ENCODE measurements around the gene ALDOA.

- PRO-cap, 6 experiments = no peak in any of the 6 experiments
- RAMPAGE, long total RNA, 2 experiments = no peak in any of the 2 experiments
- RRBS = no CpG with 5 or more reads among the region's 7 CpGs
Measured at GRCh38 chr16:29825030-29825883, 5.0 kb downstream of the MVP start.

- PRO-cap, 6 experiments = no peak in any of the 6 experiments
- RAMPAGE, long total RNA, 2 experiments = no peak in any of the 2 experiments
- RRBS = no CpG with 5 or more reads among the region's 17 CpGs
Measured at GRCh38 chr16:29839841-29840691, 19.8 kb downstream of the MVP start.

- PRO-cap, 6 experiments = no peak in any of the 6 experiments
- RAMPAGE, long total RNA, 2 experiments = no peak in any of the 2 experiments
- RRBS = 91% methylated on average over 9 of the region's 33 CpGs
Measured at GRCh38 chr16:29858157-29859358, 4.5 kb downstream of the CDIPT start.

DNA sequence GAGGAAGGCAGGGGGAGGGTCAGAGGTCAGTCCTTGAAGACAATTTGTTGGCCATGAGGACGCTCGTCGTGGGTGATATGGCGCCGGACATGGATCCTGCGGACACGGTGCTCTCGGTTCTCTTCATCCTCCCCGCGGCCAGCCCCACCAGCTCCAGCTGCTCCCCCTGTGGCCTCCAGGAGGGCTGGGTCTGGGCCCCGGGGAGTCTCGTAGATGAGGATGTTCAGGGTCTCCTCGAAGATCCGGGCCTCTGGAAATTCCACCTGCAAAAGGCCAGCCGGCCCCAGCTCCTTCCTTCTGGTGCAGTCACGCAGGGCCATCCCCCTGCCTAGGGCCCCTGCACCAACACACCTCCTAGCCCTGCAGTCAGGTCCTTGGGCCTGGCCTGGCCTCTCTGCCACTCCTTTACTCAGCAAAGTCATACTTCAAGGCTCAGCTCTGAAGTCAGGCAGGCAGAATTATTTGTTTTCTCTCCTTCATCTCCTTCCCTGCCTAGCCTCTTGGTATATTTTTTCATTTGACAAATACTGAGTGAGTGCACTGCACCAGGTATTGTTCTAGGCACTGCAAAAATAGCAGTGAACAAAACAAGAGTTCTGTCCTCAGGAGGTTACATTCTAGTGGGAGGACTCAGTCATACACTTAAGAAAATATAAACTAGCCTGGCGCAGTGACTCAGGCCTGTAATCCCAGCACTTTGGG, 6.7 kb downstream of the ASPHD1 start:
- PRO-cap, 6 experiments = no peak in any of the 6 experiments
- RAMPAGE, long total RNA, 2 experiments = no peak in any of the 2 experiments
- RRBS = 82% methylated on average over 8 of the region's 17 CpGs

DNA sequence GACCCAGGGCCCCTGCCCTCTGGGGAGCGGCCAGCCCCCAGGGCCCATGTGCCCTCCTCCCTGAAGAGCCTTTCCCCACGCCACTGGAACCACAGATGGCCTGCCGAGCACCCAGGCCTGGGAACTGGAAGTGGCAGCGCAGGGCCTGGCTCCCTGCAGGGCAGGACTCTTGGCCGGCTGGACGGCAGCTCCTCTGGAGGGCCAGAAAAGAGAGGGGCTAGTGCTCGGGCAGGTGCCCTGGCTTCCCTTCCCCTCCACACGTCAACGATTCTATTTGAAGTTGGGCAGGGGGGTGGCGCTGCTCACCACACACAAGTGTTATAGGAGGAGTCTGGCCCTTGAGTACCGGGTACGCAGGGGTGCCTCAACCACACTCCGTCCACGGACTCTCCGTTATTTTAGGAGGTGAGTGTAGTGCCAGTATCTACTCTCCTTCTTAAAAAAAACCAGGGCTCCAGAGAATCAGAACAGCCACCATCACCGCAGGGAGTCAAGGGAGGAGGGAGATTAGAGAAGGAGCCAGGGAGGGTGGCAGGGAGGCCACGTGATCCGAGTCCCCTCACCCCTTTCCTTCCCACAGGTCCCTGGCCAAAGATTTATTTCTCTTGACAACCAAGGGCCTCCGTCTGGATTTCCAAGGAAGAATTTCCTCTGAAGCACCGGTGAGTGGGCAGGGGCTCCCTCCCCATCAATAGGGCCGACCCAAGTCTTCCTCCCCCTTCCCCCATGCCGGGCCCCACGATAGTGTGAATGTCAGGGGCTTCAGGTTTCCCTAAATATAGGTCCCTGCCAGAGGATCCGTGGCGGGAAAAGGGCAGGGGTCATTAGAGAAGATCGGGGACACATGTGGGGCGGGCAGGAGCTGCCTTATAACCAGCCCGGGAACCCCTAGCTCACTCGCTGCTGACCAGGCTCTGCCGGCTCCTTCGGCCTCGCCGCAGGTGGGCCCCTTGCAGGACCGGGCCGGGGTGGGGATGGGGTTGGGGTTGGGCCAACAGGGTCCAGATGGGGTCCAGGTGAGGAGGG, 1.4 kb upstream of the ALDOA start:
- PRO-cap, 6 experiments = peak in 6 of 6 experiments; most common plus-strand start position 341 of the sequence (in 6); most common minus-strand start position 195 of the sequence (in 4)
- RAMPAGE, long total RNA, 2 experiments = start-site peak on the plus strand in 2 of 2 experiments, centred at positions 476 to 545 of the sequence, 1,849 to 2,331 reads per replicate
- RRBS = 3% methylated on average over 10 of the region's 35 CpGs

DNA sequence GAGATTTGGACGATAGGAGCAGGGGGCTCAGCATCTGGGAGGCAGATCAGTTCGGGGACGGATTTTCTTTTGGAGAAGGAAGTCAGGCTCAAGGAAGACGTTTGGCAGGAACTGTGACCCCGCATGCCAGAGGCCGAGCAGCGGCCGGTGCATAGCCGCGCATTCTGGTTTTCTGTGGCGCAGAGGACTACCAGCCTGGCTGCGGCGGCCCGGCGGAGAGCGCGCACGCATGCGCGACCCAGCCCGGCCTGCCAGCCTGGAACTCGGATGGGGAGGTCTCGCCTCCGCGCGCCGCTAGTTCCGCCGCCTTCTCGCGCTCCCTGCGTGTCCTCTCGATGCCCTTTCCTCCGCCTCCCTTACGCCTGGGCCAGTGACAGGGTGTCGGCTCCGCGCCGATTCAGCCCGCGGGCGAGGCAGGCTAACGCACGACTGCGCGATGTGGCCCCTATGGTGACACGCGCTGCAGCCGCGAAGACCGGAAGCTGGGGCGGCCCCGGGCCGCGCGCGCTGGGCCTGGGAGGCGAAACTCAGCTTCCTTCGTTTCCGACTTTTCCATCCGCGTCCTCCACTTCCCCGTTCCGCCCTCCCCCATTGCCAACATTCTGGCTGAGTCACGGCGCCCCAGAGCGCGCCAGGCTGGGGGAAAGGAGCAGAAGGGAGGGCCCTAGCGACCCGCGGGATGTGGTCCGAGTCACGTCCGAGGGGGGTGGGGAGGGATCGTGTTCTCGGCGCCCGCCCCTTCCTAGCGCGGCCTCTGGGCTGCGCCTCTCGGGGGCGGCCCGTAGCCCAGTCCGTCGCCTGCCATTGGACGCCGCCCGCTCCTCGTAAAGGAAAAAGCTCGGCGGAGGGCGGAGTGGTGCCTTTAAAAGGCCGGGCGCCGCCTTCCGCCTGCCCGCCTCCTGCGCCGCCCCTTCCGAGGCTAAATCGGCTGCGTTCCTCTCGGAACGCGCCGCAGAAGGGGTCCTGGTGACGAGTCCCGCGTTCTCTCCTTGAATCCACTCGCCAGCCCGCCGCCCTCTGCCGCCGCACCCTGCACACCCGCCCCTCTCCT, at the start of gene ALDOA:
ALDOA (plus strand) TSS at position 891 of the 1,051 bp plus-strand sequence.
- PRO-cap, 6 experiments = peak in 6 of 6 experiments; most common plus-strand start position 952 of the sequence (in 3); most common minus-strand start position 593 of the sequence (in 4)
- RAMPAGE, long total RNA, 2 experiments = start-site peak on the plus strand in 2 of 2 experiments, centred at positions 924 to 940 of the sequence, 5,358 to 7,802 reads per replicate; start-site peak on the minus strand in 1 of 2 experiments, centred at position 468 of the sequence, 6 reads per replicate
- RRBS = 2% methylated on average over 7 of the region's 116 CpGs

GRCh38 chr16:30065921-30066247, 324 bp downstream of the ALDOA start:
- PRO-cap, 6 experiments = peak in 1 of 6 experiments; most common plus-strand start chr16:30066120 (in 1)
- RAMPAGE, long total RNA, 2 experiments = no peak in any of the 2 experiments
- RRBS = 3% methylated on average over 8 of the region's 19 CpGs

GRCh38 chr16:30082379-30082760, 6.6 kb downstream of the PPP4C start:
- PRO-cap, 6 experiments = no peak in any of the 6 experiments
- RAMPAGE, long total RNA, 2 experiments = no peak in any of the 2 experiments
- RRBS = no CpG with 5 or more reads among the region's 9 CpGs

DNA sequence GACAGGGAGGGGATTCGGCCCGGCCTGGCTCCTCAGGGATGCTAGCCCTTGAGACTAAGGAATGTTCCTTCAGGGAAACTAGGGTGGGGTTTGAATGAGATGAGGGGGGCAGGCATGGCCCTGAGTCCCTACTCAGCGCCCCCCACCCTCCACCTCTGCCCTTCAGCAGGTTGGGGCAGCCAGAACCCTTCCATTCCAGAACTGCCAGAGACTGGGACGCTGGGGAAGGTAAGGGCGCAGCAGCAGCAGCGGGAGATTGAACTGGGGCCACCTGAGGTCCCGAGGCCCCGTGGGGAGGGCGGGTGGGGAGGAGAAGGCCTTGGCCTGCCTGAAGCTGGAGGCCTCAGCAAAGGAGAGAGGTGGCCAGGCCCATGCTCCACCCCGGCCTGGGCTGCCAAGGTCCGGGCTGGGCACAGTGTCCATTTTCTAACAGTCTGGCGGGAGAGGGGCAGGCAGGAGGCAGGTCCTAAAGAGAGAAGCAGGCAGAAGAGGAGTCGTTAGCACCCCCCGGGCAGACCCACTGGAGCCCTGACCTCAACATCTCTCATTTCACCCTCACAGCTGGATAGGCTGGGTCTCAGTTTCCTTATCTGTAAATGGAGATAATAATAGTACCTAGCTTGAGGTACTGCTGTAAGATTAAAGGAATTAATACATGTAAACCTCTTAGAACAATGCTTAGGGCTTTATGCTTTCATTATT, 1.1 kb upstream of the GDPD3 start:
- PRO-cap, 6 experiments = no peak in any of the 6 experiments
- RAMPAGE, long total RNA, 2 experiments = no peak in any of the 2 experiments
- RRBS = 59% methylated on average over 5 of the region's 14 CpGs

- PRO-cap, 6 experiments = no peak in any of the 6 experiments
- RAMPAGE, long total RNA, 2 experiments = no peak in any of the 2 experiments
- RRBS = no CpG with 5 or more reads among the region's 10 CpGs
Measured at GRCh38 chr16:30182690-30182961, 776 bp upstream of the CORO1A start.

DNA sequence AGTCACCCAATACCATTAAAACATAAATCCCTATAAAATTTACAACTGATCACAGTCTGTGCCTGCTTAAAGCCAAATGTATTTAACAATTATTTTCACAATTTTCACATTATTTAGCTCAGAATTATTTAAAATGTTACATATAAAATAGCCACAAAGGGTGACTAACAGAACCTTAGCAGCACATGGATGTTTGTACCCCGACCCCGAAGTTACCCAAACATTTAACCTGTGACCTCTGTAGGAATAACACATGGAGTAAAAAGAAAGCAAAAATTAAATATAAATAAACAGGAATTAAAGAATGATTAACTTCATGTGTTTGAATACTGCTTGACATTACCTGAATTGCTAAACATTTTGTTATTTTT, 27.9 kb upstream of the NPIPB13 start:
- PRO-cap, 6 experiments = no peak in any of the 6 experiments
- RAMPAGE, long total RNA, 2 experiments = no peak in any of the 2 experiments
- RRBS = no CpG with 5 or more reads among the region's 2 CpGs

DNA sequence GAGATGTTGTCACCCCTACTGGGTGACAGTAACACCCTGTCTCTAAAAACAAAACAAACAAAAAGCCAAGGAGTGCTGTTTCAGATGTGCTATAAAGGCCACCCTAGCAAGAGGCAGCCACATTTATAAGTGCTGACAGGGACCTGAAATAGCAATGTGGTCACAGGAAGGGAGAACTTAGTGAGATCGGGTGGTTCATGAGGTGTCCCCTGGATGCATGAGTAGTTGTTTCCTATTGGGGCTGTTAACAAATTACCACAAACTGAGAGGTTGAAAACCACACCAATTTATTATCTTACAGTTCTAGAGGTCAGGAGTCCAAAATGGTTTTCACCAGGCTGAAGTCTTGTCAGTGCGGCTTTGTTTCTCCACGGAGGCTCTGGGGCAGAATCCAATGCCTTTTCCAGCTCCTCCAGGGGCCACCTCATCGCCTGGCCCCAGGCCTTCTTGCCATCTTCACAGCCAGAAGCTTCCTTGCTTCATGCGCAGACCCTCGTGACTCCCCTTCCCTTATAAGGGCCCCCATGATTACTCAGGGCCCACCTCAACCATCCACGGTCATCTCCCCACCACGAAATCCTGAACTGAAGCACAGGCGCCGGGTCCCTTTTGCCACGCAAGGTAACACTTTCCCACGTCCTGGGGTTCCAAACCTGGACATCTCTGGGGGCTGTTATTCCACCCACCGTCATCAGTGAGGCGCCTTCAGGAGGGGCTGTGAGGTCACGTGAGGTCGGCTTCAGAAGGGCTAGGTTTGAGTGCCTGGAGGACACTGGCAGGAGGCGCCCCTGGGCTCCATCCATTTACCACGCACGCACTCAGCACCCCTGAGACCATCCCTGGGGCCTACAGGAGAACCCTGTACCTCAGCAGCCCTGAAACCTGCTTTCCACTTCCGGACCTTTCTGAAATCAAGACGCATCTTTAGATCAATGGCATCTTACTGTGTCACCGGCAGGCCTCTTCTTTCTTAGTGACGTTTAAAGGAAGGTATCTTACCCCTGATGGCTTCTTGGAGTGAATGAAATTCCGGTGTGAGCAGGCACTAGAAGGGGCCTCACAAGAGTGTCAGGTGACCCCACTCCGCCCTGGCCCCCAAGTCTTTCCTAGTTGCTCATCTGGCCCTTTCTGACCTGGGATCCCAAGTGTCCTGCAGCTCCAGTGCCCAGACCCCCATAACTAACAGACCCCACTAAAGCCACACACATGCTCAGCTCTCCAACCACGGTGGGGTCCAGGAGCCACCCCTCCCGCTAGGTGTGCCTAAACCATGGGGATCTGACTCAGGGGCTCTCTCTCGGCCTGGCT, 4.2 kb downstream of the CD2BP2 start:
- PRO-cap, 6 experiments = peak in 1 of 6 experiments; most common minus-strand start position 901 of the sequence (in 1)
- RAMPAGE, long total RNA, 2 experiments = no peak in any of the 2 experiments
- RRBS = 87% methylated on average over 3 of the region's 28 CpGs

DNA sequence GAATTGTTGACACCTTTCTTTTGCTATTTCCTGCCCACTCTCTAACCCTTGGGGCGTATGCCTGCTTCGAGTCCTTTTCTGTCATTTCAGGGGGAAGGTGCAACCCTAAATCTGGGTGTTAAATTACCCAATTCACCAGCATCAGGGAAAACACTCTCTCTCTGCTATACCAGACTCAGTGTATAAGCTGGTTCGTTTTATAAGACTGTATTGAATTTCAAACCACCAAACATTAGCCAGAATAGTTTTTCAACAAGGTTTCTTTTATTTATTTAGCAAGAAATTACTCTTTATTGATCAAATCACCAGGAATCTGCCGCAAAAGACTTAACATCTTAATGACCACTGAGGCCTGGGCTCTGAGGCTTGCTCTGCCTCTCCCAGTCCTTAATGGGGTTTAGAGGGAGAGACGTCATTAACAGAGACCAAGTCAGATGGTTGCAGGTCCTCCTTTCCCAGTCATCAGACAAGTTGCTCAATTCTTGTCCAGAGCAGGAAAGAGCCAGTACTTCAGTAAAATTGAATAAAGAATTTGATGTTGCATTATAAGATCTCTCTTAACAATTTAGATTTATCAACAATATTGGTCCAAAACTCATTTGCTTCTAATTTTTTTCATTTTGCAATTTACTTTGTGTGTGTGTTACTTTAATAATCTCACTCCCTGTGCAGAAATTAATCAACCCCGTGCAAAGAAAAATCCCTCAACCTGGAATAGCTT, 2.1 kb downstream of the SEPHS2 start:
- PRO-cap, 6 experiments = no peak in any of the 6 experiments
- RAMPAGE, long total RNA, 2 experiments = no peak in any of the 2 experiments
- RRBS = no CpG with 5 or more reads among the region's 6 CpGs

DNA sequence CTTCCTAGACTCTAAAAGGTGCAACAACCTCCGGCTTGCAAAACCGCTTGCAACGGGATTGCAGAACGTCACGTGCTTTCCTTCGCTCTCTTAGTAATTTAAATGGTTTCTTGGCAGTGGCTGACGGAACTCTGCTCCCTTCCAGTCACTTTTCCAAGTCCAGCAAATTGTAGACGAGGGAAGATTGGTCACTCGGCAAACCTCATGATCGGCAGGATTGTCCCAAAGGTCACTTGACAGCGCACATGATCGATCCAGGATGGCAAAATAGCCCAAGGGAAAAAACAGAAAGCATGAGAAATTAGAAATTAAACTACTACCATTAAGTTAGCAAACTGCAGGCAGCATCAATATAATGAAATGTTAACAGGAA, 275 bp upstream of the SEPHS2 start:
- PRO-cap, 6 experiments = peak in 6 of 6 experiments; most common plus-strand start position 40 of the sequence (in 2)
- RAMPAGE, long total RNA, 2 experiments = no peak in any of the 2 experiments
- RRBS = 2% methylated on average over 1 of the region's 12 CpGs

DNA sequence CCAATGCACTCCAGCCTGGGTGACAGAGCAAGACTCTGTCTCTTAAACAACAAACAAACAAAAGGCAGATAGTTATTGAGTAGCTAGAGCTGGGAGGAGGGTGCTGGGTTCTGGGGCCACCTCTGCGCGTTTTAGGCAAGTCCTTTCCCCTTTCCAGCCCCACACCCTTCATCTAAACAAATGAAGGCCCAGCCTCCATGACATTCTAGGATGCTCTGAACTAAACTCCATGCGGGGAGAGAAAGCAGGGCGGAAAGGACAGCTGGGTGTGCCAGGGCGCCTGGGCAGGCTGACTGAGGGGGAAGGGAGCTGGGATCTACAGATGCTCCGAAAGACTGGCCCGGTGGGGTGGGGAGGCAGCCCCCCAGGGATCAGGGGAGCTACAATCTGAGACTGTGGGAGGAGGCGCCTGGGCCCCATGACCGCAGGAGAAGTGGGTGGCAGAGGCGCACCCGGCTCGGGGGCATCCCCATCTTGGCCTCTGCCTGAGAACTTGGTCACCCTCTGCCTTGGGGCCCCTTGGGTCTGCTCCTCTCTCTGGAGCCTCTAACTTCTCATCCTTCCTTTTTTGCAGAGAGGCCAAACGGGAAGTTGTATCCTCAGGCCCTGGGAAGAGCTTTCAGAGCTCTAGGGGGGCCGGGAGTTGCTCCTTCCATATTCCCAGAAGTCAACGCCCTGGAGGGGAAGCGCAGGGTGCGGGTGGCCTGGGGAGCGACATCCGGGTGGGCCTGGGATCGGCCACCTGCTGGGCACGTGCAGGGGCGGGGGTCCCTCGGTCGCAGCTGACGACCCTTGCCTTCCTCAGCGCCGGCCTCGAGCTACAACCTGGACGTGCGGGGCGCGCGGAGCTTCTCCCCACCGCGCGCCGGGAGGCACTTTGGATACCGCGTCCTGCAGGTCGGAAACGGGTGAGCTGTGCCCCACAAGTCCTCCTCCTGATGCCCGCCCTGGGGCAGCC, 1.1 kb downstream of the ITGAL start:
- PRO-cap, 6 experiments = no peak in any of the 6 experiments
- RAMPAGE, long total RNA, 2 experiments = no peak in any of the 2 experiments
- RRBS = 27% methylated on average over 26 of the region's 42 CpGs

DNA sequence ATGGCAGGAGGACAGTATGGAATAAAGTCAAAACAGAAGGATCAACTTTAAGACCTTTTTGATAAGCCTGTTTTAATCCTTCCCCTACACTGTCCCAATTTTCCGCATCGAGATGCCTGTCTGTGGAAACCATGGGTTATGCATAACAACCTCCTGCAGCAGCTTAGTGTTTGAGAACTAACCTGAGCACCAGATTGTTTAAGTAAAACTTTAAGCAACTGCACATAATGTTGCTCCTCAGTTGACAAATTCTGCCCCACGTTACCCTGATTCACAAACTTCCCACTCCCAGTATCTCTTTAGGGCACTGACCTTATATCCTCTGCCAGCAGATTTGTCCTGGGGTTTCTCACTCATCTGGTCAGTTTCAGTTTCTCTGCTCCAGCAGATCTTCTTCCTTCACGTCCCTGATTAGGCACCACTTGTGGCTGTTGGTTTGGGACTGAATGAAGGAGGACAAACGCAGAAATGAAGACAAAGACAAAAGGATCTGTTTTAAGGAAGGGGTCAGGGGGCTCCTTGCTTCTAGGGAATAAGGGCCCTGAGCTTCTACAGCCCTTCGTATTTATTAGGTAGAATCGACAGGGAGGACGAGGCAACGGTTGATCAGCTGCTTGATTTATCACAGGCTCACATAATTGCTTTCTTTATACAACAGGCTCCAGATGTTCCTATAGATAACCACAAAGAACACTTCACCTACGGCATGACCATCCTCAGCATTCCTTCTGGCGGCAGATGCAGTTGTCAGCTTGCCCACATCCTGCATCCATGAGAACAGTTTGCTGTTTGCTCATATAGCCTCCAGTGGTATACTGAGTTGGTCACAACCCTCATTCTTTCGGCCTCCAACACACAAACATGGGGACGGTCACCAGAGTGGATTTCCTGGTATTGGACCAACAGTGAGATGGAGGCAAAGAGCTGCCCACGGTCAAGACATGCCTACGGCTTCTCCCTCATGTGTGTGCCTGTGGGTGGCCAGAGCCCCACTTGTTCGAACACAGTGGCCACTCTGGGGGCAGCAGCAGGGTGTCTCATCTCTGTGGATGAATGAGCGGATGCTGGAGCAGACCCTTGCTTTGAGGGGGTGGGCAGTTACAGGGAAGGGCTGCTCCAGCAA, 13.6 kb upstream of the ZNF689 start:
- PRO-cap, 6 experiments = no peak in any of the 6 experiments
- RAMPAGE, long total RNA, 2 experiments = no peak in any of the 2 experiments
- RRBS = no CpG with 5 or more reads among the region's 17 CpGs

GRCh38 chr16:30657052-30658244, 783 bp upstream of the FBRS start:
- PRO-cap, 6 experiments = peak in 6 of 6 experiments; most common plus-strand start chr16:30657946 (in 1); most common minus-strand start chr16:30657959 (in 6)
- RAMPAGE, long total RNA, 2 experiments = no peak in any of the 2 experiments
- RRBS = 1% methylated on average over 19 of the region's 82 CpGs

DNA sequence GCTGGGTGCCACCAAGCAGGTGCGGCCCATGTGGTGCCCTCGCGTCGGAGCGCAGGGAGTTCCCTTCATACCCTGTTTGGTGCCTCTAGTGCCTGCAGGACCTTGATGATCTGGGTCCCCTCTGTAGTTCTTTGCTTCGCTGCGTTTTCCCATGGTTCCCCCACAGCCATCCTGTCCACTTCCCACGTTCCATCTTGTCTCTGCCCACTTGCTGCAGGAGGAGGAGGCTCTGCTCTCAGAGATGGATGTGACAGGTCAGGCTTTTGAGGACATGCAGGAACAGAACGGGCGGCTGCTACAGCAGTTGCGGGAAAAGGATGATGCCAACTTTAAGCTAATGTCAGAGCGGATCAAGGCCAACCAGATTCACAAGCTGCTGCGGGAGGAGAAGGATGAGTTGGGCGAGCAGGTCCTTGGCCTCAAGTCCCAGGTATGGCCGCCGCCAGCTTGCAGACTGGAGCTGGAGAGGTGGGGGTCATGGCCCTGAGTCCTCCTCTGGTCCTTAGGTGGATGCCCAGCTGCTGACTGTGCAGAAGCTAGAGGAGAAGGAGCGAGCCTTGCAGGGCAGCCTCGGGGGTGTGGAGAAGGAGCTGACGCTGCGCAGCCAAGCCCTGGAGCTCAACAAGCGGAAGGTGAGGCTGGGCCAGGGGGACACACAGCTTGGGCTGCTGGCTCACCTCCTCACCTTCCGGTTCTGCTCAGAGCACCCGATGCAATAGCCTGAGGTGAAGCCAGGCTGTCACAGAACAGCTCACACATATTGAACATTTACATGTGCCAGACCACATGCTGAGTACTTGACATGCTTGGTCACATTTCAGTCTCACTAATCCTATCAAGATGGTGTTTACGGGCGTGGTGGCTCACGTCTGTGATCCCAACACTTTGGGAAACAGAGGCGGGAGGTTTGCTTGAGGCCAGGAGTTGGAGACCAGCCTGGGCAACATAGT, 7.1 kb downstream of the RNF40 start:
- PRO-cap, 6 experiments = no peak in any of the 6 experiments
- RAMPAGE, long total RNA, 2 experiments = no peak in any of the 2 experiments
- RRBS = no CpG with 5 or more reads among the region's 27 CpGs

- PRO-cap, 6 experiments = no peak in any of the 6 experiments
- RAMPAGE, long total RNA, 2 experiments = no peak in any of the 2 experiments
- RRBS = no CpG with 5 or more reads among the region's 19 CpGs
Measured at GRCh38 chr16:30773918-30774620, 11.9 kb downstream of the RNF40 start.

DNA sequence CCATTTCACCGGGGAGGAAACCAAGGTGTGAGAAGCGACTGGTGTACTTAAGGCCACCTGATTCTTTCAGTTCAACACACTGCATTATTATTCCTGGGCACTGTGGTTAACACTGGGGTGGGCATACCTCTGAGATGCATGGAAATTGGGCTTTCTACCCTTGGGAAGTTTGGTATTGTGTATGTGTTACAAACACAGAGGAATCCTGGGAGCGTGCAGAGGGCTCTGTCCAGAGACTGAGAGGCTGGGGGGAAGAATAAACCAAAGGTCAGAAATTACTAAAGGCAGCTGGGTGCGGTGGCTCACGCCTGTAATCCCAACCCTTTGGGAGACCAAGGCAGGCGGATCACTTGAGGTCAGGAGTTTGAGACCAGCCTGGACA, 939 bp upstream of the ZNF629 start:
- PRO-cap, 6 experiments = no peak in any of the 6 experiments
- RAMPAGE, long total RNA, 2 experiments = no peak in any of the 2 experiments
- RRBS = no CpG with 5 or more reads among the region's 6 CpGs

Measured in heart left ventricle (tissue), 7 donors.